Measurements from ENCODE around the genes PTPN14, CENPF and GPATCH2.

DNA sequence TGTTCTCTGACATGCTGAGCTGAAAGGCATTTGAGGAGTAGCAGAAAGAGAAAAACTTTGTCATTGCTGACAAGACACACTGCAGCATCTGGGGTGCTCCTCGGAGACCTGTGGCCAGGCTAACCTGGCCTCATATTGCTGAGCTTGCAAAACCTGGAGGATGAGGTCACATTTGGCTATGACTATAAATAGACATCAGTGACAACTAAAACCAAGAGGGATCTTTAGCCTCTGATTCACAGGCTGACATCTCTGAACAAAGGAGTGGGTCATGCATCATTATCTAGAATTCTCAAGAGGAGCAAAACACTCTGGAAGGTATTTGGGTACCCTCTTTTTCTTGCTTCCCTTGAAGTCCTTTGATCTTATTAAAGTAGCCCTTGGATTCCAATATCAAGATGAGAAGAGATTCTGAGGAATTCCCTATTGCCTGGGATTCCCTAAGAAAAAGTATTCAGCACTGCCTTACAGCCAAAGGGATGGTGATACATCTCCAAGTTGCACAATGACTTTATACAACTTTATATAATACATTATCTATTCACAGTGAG lies 83.8 kb downstream of the PROX1 start:
- PRO-cap, 5 experiments, result peak in 3 of 5 experiments; most common plus-strand start position 279 of the sequence (in 2); most common minus-strand start position 106 of the sequence (in 1)
- RAMPAGE, long total RNA, 2 experiments, result no peak in any of the 2 experiments
- RRBS, result no CpG with 5 or more reads among the region's 1 CpG

GRCh38 chr1:214351657-214352313 lies 70.8 kb downstream of the SMYD2 start:
- PRO-cap, 5 experiments, result no peak in any of the 5 experiments
- RAMPAGE, long total RNA, 2 experiments, result no peak in any of the 2 experiments
- RRBS, result no CpG with 5 or more reads among the region's 1 CpG

- PRO-cap, 5 experiments, result no peak in any of the 5 experiments
- RAMPAGE, long total RNA, 2 experiments, result no peak in any of the 2 experiments
- RRBS, result no CpG with 5 or more reads among the region's 6 CpGs
These were observed 81.4 kb downstream of the SMYD2 start for GRCh38 chr1:214362336-214362705.

DNA sequence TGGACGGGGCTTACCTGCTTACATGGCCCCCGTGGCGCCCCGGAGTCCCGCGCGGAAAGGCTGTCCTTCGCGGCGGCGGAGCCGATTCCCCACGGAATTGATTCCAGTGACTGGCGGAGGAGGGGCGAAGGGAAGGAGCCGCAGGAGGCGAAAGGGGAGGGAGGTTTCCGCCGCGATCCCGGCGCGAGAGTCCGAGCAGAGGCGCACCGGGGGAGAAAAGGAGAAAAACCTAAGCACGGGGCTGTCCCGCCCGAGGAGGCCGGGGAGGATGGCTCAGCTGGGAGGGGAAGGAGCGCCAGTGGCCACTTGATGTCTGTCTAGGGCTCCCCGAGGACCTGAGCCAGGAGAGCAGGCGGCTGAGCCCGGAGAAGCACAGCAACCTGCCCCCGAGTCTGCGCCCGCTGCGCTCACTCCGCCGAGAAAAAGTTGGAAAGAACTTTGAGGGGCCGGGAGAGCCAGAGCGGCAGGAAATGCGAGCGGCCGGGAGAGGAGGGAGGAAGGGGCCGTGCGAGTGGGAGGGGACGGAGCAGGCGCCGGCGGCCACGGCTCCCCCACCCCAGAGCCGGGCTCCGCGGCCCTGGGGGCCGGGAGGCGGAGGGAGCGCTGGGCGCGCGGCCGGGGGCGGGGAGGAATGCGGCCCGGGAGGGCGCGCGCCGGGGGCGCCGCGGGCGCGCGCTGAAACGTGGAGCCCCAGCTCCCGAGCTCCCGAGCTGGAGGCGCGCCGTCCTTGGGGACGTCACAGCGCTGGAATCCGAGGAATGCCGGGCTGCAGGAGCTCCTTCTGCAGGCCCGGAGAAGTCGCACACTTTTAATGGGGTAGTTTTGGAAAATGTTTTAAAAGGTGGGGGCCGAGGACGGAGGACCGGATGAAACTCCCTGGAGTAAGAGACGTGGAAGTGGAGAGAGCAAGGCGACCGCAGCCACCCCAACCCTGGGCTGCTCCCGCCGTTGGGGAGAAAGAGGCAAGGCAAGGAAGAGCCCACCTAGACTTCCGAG lies at the start of gene PTPN14:
TSS of gene PTPN14 (minus strand) at position 434 of the 996 bp plus-strand sequence.
- PRO-cap, 5 experiments, result peak in 5 of 5 experiments; most common plus-strand start position 741 of the sequence (in 4); most common minus-strand start position 414 of the sequence (in 2)
- RAMPAGE, long total RNA, 2 experiments, result no peak in any of the 2 experiments
- RRBS, result 3% methylated on average over 40 of the region's 96 CpGs

DNA sequence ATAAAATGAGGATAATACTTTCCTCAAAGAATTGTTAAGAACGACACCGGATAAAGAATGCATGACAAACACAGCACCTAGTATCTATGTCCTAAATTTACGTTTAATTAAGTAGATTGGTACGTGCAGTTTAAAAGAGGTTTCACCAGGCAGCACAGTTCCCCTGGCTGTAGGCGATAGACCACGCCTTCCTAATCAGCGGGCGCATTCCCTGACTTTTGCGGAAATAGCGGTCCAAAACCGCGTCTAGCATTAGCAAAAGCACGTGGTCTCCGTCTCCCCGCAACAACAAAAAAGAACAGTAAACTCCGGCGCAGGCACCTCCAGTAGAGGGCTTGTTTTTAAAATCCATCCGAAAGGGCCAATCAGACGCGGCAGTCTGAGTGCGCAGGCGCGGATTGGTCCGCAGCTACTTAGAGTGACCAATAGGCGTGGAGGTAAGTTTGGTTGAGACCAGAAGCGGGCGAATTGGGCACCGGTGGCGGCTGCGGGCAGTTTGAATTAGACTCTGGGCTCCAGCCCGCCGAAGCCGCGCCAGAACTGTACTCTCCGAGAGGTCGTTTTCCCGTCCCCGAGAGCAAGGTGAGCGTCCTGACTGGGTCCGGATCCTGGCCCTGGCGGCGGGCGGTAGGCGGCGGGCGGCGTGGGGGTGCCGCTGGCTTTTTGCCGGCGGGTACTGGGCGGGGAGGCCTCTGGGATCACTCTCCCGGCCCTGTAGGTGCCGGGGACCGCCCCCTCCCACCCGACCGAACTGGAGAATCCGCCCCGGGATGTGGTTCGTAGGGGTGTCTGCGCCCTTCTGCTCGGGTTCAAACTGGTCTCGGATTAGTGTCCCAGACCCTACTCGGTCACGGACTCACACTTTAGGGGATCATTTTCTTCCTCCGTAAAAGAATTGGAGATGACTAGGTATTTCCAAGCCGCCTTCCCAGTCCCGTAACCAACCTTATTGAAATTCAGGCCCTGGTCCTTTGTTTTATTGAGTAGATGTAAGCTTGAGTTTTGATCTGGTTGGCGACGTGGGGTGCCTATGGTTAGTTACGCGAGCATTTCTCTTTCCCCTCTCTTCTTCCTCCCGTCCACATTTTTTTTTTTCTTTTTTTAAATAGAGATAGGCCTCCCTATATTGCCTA lies at the start of gene CENPF:
TSS of gene CENPF (plus strand) at position 456 of the 1,133 bp plus-strand sequence.
- PRO-cap, 5 experiments, result peak in 3 of 5 experiments; most common plus-strand start position 456 of the sequence (in 2); most common minus-strand start position 300 of the sequence (in 3)
- RAMPAGE, long total RNA, 2 experiments, result start-site peak on the plus strand in 2 of 2 experiments, centred at positions 486 to 510 of the sequence, 62 to 1,770 reads per replicate
- RRBS, result 3% methylated on average over 16 of the region's 72 CpGs

- PRO-cap, 5 experiments, result peak in 3 of 5 experiments; most common plus-strand start chr1:215639704 (in 1); most common minus-strand start chr1:215639592 (in 3)
- RAMPAGE, long total RNA, 2 experiments, result no peak in any of the 2 experiments
- RRBS, result no CpG with 5 or more reads among the region's 4 CpGs
These were observed 72.3 kb downstream of the KCTD3 start for GRCh38 chr1:215639356-215639933.

DNA sequence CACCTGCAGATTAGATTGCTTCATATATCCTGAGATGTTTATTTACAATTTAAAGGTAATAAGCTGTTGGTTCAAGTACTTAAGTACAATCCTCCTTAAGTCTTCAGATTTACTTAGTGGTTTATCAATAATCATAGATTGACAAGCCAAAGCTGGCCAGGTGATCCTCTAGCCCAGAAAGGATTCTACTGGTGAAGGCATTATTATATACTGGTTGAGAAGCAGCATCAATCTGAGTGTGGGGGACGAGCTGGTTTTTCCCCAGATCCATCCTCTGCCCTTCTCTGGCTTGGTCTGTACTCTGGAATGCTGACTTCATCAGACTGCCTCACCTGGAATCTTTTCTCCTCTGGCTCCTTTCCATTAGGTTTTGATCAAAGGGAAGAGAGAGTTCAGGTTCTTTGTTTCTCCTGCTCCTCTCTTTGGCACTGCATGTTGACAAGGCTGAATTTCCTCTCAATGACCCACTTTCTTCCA lies 93.9 kb downstream of the KCTD3 start:
- PRO-cap, 5 experiments, result peak in 3 of 5 experiments; most common plus-strand start position 363 of the sequence (in 1); most common minus-strand start position 291 of the sequence (in 3)
- RAMPAGE, long total RNA, 2 experiments, result no peak in any of the 2 experiments
- RRBS, result no CpG with 5 or more reads among the region's 1 CpG

- PRO-cap, 5 experiments, result peak in 2 of 5 experiments; most common plus-strand start chr1:216484335 (in 2)
- RAMPAGE, long total RNA, 2 experiments, result no peak in any of the 2 experiments
- RRBS, result no CpG with 5 or more reads among the region's 3 CpGs
These were observed 61.0 kb upstream of the USH2A start for GRCh38 chr1:216484197-216484604.

GRCh38 chr1:216627227-216627891 lies 95.9 kb downstream of the ESRRG start:
- PRO-cap, 5 experiments, result peak in 1 of 5 experiments; most common plus-strand start chr1:216627616 (in 1)
- RAMPAGE, long total RNA, 2 experiments, result no peak in any of the 2 experiments
- RRBS, result no CpG with 5 or more reads among the region's 4 CpGs

DNA sequence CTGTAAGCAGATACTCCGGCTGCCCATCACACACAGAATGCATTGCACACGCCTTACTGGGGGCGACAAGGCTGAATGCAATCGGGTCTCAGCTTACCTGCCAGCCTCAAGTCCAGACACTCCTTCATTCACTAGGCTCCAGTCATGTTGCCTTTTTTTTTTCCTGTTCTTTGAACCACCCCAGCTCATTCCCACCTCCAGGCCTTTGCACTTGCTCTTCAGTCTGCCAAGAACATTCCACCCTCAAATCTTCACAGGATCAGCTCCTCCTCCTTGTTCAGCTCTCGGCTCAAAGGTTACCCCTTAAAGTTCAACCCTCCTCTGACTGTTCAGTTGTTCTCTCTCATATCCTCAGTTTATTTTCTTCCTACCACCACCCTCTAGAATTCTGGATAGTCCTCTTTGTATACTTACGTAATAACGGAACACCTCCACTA lies 181.9 kb upstream of the ESRRG start:
- PRO-cap, 5 experiments, result no peak in any of the 5 experiments
- RAMPAGE, long total RNA, 2 experiments, result no peak in any of the 2 experiments
- RRBS, result no CpG with 5 or more reads among the region's 7 CpGs

- PRO-cap, 5 experiments, result no peak in any of the 5 experiments
- RAMPAGE, long total RNA, 2 experiments, result no peak in any of the 2 experiments
- RRBS, result no CpG with 5 or more reads among the region's 5 CpGs
These were observed 353.6 kb upstream of the ESRRG start for GRCh38 chr1:217076731-217077417.

GRCh38 chr1:217456017-217456706 lies 174.7 kb downstream of the GPATCH2 start:
- PRO-cap, 5 experiments, result no peak in any of the 5 experiments
- RAMPAGE, long total RNA, 2 experiments, result no peak in any of the 2 experiments
- RRBS, result no CpG with 5 or more reads among the region's 4 CpGs

DNA sequence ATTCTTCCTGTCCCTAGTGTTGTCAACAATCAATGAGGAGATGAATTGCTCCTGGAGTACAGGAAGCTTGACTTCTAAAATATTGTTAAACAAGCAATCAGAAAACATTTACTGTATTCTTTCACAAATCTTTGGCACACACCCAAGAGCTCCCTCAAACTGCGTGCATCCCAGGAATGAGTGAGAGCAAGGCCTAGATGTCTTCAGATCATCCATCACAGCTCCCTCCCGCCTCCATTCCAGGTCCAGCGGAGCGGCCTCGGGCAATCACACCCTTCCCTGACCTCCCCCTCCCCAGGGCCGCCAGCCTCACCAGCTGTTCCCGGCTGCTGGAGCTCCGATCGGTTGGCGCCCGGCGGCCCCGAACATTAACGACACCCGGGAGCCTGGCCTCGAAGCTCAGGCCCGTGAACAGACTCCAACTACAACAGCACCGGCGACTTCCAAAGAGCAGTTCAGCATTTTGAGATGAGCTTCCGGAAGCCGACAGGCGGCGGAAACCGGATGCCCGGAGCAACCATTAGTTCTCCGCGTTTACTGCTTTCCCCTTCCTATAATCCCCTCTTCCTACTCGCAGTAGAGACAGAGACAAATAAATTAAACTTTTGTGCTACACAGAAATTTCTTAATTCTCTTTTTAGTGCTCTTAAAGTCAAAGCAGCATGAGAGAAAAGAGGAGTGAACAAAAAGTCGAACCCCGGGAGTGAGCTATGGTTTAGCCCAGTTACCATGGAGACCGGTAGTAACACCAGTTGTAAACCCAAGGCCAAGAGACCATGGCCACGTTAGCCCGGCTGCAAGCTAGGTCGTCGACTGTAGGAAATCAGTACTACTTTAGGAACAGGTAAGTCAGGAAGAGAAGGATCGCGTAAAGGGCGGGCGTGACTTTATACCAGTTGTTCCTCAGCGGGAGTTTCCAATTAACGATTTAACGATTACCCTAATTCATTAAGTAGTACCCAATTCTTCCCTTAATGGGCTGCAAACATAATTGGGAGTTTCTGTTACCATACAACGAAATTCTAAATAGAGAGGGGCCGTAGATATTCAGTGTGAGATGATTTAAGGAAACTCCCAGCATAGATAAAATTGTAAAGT lies at the start of gene GPATCH2:
TSS of gene GPATCH2 (minus strand) at position 488 of the 1,098 bp plus-strand sequence.
- PRO-cap, 5 experiments, result peak in 5 of 5 experiments; most common plus-strand start position 771 of the sequence (in 1); most common minus-strand start position 438 of the sequence (in 4)
- RAMPAGE, long total RNA, 2 experiments, result start-site peak on the plus strand in 1 of 2 experiments, centred at position 760 of the sequence, 15 reads per replicate; start-site peak on the minus strand in 2 of 2 experiments, centred at positions 448 to 455 of the sequence, 71 to 433 reads per replicate
- RRBS, result 8% methylated on average over 4 of the region's 44 CpGs

DNA sequence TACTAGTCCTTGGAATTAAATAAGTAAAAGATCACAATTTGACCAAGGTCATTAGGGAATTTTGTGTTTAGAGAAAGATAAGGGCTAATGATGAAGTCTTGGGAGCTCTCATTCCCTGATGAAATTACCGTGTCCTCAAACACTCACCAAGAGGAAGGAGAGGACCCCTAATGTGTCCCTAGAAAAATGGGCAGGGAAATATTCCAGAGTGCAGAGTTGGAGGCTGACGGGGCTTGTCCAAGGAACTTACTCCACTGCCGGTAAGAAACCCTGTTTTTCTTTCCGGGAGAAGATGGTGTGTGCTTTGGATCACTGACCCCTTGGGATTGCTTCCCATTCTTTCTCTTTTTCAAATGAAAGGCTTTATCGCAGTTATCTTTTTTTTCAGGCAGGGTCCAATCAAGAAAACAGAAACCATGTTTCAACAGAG lies 145.0 kb downstream of the LYPLAL1 start:
- PRO-cap, 5 experiments, result no peak in any of the 5 experiments
- RAMPAGE, long total RNA, 2 experiments, result no peak in any of the 2 experiments
- RRBS, result no CpG with 5 or more reads among the region's 5 CpGs

DNA sequence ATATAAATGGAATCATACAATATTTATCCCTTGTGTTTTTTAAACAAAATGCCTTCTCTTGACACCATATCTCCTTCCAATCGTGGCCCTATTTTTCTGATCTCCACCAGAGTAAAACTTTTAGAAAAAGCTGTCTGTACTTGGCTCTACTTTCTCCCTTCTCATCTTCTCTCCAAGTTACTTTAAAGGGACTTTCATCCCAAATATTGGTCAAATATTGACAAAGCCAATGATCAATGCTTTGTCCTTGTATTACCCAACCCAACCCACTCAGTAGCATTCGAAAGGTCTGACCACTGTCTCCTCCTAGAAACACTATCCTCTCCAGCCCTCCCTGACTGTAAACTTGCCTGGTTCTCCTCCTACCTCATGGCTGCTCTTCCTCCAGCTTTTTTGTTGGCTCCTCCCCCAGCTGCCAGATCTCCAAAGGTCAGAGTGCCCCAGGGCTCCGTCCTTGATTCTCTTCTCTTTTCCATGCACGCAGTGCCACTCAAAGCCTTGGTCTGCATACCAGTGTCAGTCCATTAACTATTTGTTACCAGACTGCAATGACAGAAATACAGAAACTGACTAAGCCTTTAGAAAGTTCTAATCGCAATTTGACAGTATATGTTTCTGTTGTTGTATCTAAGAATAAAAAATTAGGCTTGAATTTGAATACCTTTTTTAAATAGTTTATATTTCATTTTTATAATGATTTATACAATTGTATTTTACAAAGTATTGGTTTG lies 44.4 kb downstream of the SLC30A10 start:
- PRO-cap, 5 experiments, result peak in 3 of 5 experiments; most common plus-strand start position 273 of the sequence (in 2); most common minus-strand start position 179 of the sequence (in 2)
- RAMPAGE, long total RNA, 2 experiments, result no peak in any of the 2 experiments
- RRBS, result no CpG with 5 or more reads among the region's 5 CpGs

DNA sequence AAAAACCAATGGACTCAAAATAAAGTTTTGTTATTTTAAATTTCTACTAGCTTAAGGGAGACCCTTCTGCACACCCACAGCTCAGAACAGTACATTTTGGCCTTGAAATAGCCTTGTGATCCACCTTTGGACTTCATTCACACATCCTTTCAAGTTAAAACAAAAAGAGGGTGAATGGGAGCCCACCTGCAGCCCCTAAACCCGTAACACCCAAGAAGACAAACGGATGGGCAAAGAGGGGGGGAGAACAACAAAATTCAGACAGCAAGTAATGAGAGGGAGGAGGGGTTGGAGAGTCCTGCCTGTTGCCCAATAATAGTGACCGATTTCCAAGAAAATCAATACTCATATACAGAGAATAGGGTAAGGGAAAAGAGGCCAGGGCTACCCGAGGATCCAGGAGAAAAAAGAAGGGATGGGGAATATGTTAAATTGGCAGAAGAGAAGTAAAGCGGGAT lies 1.2 kb downstream of the SLC30A10 start:
- PRO-cap, 5 experiments, result no peak in any of the 5 experiments
- RAMPAGE, long total RNA, 2 experiments, result no peak in any of the 2 experiments
- RRBS, result no CpG with 5 or more reads among the region's 5 CpGs

GRCh38 chr1:219931061-219931574 lies 2.8 kb upstream of the SLC30A10 start:
- PRO-cap, 5 experiments, result peak in 3 of 5 experiments; most common plus-strand start chr1:219931311 (in 2); most common minus-strand start chr1:219931166 (in 2)
- RAMPAGE, long total RNA, 2 experiments, result no peak in any of the 2 experiments

DNA sequence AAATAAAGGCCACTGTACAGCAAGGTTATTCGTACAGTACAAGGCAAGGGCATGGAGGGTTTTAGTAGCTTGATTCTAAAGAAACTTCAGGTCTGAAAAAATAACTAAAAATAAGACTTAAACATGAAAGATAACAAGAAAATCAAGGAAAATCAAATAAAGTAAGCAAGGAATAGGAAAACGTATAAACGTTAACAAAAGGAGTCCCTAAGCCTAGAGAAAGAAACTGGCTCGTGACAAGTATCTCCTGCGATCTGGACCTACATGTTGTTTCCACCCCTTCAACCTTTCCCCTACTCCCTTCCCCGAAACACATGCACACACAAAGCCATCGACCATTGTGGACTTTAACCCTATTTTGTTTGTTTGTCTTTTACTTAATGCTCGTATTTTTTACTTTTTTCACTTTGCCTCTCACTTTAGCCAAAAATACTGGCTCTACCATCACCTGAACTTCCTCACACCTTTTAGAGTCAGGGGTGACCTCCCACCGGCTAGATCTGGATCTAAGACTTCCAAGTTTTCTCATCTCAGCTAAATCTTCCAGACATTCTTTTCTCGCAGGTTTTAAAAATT lies 26.6 kb upstream of the SLC30A10 start:
- PRO-cap, 5 experiments, result peak in 2 of 5 experiments; most common minus-strand start position 256 of the sequence (in 1)
- RAMPAGE, long total RNA, 2 experiments, result no peak in any of the 2 experiments
- RRBS, result no CpG with 5 or more reads among the region's 10 CpGs

DNA sequence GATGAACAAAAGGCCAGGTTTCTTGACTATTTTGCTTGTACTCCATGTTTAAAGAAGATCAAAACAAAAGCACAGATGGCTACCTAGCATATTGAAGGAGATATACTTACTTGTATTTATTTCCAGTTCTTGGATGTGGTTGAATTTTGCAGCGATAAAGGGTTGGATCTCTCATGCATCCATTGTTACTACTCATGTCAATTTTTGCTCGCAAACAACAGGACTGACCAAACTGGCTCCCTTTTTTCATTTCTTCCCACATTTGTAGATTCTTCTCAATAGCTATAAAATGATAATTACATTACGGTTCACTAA lies 24.1 kb downstream of the EPRS1 start:
- PRO-cap, 5 experiments, result no peak in any of the 5 experiments
- RAMPAGE, long total RNA, 2 experiments, result no peak in any of the 2 experiments
- RRBS, result no CpG with 5 or more reads among the region's 3 CpGs

- PRO-cap, 5 experiments, result no peak in any of the 5 experiments
- RAMPAGE, long total RNA, 2 experiments, result no peak in any of the 2 experiments
- RRBS, result no CpG with 5 or more reads among the region's 3 CpGs
These were observed 41.0 kb downstream of the RAB3GAP2 start for GRCh38 chr1:220230863-220231980.

Data from liver (tissue), 9 donors.